ENCODE measurements around the gene TCAP.

- PRO-cap, 3 experiments: no peak in any of the 3 experiments
- RAMPAGE, long total RNA: no peak
- RRBS, 2 experiments: no CpG with 5 or more reads among the region's 7 CpGs
Observed at GRCh38 chr17:39096512-39096865, 54.9 kb downstream of the PLXDC1 start.

DNA sequence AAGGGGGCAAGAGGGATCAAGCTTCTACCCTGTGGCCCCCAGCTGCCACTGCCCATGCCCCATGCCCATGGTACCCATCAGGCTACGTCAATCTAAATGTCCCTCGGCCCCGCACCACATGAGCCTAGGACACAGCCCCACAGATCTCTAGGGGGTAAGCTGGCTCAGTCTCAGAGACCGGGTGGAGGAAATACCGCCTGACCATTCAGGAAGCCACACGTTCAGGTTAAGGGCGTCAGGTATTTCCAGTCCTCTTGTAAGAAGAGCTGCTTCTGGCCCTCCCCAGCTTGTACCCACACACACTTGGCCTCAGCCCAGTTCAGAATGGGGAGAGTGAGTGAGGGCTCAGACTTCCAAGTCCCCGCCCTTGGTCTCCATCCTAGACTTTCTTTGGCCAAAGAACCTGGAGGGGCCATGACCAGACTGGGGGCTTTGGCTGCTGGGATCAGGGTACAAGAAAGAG is 1.7 kb downstream of the CACNB1 start:
- PRO-cap, 3 experiments: no peak in any of the 3 experiments
- RAMPAGE, long total RNA: no peak
- RRBS, 2 experiments: no CpG with 5 or more reads among the region's 8 CpGs

DNA sequence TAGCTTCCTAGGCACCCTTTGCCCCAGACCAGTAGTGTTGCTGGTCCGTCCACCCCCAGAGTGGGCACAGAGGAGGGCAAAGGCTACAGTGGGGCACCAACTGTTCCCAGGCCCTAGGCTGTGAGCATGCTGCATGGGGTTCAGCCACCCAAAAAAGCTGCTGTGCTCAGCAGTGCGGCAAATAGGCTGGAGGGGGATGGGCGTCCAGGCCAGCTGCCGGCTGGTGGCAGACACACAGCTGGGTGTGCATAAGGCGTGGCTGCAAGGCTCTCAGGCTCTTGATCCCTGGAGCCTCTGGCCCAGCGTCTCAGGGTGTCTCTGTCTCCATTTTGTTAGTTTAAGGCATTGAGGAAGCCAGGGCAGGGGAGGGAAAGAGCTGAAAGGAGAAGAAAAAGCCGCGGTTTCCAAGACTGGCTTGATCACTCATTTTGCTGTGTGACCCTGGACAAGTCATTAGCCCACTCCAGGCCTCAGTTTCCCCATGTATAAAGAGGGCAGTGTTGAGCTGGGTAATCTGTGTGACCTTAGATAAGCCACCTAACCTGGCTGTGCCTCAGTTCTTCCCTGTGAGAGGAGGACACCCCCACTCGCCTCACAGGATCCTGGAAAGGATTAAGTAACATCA is 8.9 kb downstream of the RPL19 start:
- PRO-cap, 3 experiments: peak in 1 of 3 experiments; most common plus-strand start position 281 of the sequence (in 1)
- RAMPAGE, long total RNA: no peak
- RRBS, 2 experiments: no CpG with 5 or more reads among the region's 9 CpGs

- PRO-cap, 3 experiments: no peak in any of the 3 experiments
- RAMPAGE, long total RNA: no peak
- RRBS, 2 experiments: no CpG with 5 or more reads among the region's 4 CpGs
Observed at GRCh38 chr17:39406339-39407361, 5.2 kb upstream of the FBXL20 start.

GRCh38 chr17:39462964-39463262 is 1.6 kb downstream of the CDK12 start:
- PRO-cap, 3 experiments: no peak in any of the 3 experiments
- RAMPAGE, long total RNA: no peak
- RRBS, 2 experiments: no CpG with 5 or more reads among the region's 13 CpGs

DNA sequence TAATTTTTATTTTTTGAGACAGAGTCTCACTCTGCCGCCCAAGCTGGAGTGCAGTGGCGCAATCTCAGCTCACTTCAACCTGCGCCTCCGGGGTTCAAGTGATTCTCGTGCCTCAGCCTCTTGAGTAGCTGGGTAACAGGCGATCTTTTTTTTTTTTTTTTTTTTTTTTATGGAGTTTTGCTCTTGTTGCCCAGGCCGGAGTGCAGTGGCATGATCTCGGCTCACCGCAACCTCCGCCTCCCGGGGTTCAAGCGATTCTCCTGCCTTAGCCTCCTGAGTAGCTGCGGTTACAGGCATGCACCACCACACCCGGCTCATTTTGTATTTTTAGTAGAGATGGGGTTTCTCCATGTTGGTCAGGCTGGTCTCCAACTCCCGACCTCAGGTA is 63.2 kb downstream of the NEUROD2 start:
- PRO-cap, 3 experiments: no peak in any of the 3 experiments
- RAMPAGE, long total RNA: no peak
- RRBS, 2 experiments: no CpG with 5 or more reads among the region's 15 CpGs

DNA sequence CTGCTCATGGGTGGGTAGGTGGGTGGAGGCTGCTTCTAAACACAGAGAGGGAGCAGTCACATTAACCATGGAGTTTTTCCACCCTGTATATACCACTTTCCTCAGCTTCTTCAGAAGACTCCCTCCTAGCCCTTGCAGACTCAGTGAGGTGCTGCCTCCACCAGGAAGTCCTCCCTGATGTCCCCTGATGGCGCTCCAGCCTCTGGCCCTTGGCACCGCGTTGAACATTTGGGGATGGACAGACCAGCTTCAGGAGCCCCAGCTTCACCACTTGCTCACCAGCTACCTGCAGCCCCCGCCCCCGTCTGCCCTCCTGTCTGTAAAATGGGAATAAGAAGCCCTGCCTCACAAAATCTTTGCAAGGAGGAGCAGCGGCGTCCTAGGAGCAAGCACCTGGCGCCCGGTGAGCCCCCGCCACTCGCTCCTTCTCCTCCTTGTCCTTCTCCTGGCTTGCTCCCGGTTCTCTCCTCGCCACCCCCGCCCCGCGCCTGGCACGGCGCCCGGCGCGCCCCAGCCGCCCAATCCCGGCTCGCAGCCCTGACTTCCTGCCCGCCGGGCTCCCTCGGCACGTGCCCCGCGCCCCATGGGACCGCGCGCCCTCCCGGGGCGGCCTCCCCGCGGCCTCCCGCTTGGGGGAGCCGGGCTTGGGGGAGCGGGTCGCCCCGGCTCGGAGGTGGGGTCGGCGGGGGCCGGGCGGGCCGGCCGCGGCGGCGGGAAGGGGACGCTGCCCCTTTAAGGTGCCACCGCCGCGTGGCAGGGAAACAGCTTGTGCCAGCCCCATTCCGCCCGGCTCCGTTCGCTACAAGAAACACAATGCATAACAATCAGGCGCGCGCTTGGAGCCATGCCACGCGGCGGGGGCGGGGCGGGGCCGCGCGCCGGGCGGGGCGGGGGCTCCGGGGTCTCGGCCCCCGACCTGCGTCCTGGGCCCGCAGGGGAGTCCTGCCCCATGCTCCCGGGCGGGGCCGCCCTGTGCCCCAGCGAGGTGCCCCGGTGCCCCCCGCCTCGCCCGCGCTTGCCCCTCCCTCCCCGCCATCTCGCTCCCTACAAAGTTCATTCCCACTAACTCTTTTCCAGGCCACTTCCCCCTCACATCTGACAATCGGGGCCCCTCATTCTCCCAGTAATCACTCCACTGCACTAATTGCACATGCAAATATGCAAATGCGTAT is 9.1 kb upstream of the PPP1R1B start:
- PRO-cap, 3 experiments: no peak in any of the 3 experiments
- RAMPAGE, long total RNA: no peak
- RRBS, 2 experiments: 1 to 2% methylated on average over 54 of the region's 92 CpGs

DNA sequence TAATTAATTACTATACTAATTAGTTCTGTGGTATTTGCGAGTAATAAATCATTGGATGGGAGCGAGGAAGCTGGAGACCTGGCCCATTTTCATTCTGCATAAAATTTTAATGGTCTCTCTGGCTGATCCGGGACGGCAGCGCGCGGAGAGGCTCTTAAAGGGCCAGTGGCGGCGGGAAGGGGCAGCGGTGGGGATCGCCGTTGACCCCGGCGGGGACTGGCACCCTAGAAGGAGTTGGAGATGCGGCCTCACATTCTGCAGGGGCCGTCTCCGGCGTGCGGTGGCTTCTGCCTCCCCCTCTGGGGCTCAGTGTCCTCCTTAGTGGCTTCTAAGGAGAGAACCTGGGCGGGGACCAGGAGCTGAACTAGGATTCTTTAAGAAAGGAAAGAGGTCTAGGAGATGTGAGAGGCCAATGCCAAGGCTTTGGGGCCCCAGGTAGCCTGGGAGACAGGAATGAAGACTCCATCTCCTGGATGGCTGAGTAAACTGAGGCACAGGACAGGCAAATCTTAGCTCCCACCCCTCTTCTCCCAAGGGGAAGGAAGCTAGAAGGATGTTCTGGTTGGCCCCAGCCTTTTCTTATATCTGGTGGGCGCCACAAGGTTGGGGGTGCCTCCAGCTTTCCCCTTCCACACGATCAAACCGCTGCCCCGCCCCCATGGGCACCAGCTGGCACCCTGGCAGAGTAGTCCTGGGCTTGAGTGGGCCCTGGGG is 8.1 kb upstream of the PPP1R1B start:
- PRO-cap, 3 experiments: no peak in any of the 3 experiments
- RAMPAGE, long total RNA: no peak
- RRBS, 2 experiments: 2% methylated on average over 13 of the region's 24 CpGs

DNA sequence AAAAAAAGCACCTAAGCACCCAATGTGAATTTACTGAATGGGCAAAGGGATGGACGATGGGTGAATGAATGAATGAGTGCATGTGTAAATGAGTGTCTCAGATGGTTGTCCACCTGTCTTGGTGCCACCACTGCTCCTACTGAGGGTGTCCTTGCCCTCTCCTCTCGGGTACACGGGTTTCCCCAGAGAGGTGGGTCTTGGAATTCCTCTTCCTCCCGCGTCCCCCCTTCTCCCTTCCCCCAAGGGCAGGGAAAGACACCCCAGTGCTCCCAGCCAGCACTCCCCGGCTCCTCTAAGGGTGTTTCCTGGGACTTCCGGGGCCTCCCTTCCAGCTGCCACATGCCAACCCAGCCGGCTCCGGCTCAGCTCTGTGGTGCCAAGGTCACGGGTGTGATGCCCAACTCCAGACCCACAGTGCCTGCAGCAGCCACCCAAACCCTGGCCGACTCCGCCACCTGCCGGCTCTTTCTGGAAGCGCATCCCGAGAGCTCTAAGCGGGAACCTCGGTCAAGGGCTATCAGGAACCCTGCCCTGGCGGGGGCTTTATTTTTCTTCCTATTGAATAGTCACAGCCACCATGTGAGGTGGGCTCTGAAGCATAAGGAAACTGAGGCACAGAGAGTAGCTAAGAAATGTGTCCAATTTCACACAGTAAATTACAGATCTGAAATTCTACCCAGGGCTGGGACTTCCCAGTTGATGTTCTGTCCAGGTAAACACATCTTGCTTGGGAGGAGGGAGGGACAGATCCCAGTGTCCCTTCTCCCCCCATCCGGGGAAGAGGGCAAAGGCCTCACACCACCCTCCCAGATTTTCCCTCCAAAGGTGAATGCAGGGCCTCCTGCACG is 3.4 kb upstream of the PPP1R1B start:
- PRO-cap, 3 experiments: no peak in any of the 3 experiments
- RAMPAGE, long total RNA: no peak
- RRBS, 2 experiments: 2% methylated on average over 5 to 6 of the region's 20 CpGs

DNA sequence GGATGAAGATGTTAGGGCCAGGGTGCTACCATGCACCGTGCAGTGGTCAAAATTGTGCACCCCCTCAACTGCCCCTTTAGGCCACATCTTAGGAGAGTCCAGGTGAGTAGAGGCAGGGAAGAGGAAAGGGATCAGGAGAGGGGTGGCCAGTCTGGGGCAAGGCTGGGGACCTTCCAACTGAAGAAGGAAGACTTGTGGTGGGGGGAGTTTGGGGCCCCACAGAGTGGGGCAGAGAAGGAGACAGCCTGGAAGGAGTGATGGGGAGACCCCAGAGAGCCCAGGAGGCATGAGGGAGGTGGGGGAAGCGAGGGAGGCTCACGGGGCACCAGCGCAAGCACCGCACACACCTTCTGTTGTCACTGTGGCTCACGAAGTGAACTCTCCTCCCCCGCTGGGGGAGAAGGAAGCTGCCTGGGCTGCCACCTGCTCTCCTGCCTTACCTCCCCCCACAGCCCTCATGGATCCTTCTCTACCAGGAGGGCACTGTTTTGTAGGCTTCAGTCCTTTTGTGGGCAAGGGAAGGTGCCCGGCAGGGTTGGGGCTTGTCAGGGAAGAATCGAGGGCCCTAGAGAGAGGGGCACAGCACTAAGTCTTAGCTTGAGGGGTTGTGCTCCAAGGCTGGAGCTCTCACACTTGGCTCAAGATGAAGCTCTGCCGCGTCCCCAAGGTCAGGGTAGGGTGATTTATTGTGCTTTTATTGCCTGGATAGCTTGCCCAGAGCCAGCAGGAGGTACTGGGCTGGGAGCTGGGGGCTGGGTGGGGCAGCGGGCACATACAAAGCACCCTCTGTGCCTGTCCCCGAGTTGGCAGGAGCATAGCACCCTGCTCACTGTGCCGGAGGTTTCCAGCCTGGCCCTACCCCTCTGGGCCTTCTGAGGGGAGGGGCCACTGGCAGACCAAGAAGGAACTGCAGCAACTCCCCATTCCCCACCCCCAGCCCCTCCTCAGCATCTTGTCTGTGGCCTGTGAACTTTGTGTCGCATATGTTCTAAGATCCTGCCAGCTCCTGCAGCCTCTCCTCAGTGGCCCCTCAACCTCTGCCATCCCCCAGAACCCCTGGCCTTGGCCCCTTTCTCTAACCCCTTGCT is 4.6 kb upstream of the STARD3 start:
- PRO-cap, 3 experiments: no peak in any of the 3 experiments
- RAMPAGE, long total RNA: no peak
- RRBS, 2 experiments: no CpG with 5 or more reads among the region's 15 CpGs

- PRO-cap, 3 experiments: no peak in any of the 3 experiments
- RAMPAGE, long total RNA: no peak
- RRBS, 2 experiments: no CpG with 5 or more reads among the region's 7 CpGs
Observed at GRCh38 chr17:39633616-39634205, 3.2 kb upstream of the STARD3 start.

DNA sequence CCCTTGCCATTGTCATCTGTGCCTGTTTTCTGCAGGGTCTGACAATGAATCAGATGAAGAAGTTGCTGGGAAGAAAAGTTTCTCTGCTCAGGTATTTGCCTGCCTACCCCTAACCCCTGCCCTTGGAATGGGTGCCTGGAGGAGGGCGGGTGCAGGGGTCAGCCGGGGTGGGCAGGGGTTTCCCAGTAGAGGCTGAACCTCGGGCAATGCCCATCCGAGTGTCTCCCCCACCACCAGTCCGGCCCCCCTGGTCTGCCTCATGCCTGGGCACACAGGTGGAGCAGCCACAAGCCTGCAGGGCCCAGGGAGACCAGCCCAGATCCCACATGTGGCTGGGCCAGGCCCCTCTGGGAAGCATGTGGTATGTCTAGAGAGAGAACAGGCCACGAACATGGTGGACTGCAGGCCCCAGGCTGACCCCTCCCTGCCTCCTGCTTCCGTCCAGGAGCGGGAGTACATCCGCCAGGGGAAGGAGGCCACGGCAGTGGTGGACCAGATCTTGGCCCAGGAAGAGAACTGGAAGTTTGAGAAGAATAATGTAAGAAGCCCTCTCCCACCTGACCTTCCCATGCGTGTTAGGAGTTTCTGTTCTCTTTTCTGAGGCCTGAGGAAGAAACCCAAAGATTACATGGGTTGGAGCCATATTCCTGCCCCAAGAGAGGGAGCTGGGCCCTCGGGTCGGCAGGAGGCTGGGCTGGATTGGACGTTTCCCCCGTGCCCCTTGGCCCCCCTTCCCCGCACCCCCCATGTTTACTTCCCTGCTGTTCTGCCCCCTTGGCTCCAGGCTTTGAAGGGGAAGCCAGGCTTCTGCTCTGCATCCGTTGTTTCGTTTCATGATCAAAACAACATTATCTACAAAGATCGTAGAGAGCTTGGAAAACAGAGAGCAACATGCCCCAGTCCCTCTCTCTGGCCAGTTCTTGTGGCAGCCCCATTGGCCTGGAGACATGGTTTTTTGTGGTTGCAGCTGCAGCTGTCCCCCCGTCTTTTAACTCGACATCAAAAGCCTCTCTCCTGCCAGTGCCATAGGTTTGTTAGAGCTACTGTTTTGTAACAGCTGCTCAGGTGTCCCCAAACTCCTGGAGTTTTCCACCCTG is 5.8 kb upstream of the TCAP start:
- PRO-cap, 3 experiments: peak in 1 of 3 experiments; most common plus-strand start position 857 of the sequence (in 1)
- RAMPAGE, long total RNA: no peak
- RRBS, 2 experiments: 29 to 45% methylated on average over 3 of the region's 21 CpGs

GRCh38 chr17:39662419-39662948 is 2.7 kb upstream of the TCAP start:
- PRO-cap, 3 experiments: no peak in any of the 3 experiments
- RAMPAGE, long total RNA: no peak
- RRBS, 2 experiments: 79 to 80% methylated on average over 7 of the region's 13 CpGs

GRCh38 chr17:39665099-39665541 is at the start of gene TCAP:
Gene TCAP (plus strand): TSS chr17:39665349.
- PRO-cap, 3 experiments: peak in 2 of 3 experiments; most common plus-strand start chr17:39665349 (in 2); most common minus-strand start chr17:39665181 (in 1)
- RAMPAGE, long total RNA: no peak
- RRBS, 2 experiments: no CpG with 5 or more reads among the region's 12 CpGs

DNA sequence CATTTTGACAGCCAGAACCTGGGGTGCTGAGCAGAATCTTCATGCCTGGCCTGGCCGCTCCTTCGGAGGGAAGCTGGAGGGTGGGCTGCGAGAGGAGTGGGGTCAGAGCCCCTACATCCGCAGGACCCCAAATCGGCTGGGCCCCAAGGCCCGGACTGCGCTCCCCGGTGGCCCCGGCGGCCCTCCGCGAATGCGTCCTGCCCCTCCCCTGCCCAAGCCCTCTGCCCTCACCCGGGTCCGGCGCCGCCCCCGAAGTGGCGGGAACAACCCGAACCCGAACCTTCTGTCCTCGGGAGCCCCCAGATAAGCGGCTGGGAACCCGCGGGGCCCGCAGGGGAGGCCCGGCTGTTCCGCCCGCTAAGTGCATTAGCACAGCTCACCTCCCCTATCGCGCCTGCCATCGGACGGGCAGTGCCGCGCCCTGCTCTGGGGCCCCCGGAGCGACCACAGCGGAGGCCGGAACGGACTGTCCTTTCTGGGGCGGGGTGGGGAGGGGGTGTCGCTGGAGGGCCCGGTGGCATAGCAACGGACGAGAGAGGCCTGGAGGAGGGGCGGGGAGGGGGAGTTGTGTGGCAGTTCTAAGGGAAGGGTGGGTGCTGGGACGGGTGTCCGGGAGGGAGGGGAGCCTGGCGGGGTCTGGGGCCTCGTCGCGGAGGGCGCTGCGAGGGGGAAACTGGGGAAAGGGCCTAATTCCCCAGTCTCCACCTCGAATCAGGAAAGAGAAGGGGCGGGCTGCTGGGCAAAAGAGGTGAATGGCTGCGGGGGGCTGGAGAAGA is 742 bp upstream of the PNMT start:
- PRO-cap, 3 experiments: peak in 2 of 3 experiments; most common plus-strand start position 306 of the sequence (in 1); most common minus-strand start position 192 of the sequence (in 1)
- RAMPAGE, long total RNA: no peak
- RRBS, 2 experiments: 3% methylated on average over 28 to 32 of the region's 57 CpGs

DNA sequence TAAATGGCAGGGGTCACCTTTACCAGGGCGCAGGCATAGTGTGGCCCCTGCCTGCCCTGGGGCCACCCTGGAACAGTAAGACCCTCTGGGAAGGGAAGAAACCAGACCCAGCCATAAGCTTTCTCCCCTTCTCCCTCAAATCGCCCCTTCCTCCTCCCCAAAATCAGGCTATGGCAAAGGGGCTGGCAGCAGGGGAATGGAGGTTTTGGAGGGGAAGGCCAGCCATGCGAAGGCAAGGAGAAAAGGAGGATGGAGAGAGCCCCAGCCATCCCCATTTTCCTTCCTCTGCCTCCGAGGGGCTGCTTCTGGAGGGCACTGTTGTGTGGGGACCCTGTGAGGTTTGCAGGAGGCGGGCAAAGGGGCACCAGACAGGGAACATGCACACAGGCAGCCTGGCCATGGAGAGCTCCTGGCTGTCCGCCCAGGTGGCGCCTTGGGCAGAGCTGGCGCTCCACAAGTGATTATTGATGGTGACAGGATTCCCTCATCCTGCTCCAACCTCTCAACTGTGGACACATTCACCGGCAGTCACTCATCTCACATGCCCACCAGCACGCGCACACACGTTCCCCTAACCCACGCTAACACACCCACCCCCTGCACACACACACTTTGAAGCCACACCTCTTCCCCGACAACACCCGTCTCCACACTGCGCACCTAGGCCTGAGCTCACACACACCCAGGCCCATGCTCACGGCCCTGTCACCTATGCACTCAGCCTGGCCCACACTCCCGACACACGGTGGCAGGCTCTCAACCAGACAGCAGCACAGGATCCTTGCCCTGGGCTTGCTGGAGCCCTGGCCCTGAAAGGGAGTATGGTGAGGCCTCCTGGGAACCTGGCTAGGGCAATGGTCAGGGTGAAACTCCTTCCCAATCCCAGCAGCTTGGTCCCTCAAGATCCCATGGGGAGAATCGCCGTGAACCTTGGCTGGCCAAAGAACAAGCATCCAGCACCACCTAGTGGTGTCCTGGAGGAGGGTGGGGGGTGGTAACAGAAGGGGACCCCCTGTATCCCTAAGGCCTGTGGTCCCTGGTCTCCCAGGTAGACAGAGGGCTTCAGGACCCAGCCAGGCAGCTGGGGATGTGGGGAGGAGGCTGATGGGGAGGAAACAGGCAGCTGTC is 3.5 kb downstream of the PNMT start:
- PRO-cap, 3 experiments: no peak in any of the 3 experiments
- RAMPAGE, long total RNA: no peak
- RRBS, 2 experiments: no CpG with 5 or more reads among the region's 21 CpGs

DNA sequence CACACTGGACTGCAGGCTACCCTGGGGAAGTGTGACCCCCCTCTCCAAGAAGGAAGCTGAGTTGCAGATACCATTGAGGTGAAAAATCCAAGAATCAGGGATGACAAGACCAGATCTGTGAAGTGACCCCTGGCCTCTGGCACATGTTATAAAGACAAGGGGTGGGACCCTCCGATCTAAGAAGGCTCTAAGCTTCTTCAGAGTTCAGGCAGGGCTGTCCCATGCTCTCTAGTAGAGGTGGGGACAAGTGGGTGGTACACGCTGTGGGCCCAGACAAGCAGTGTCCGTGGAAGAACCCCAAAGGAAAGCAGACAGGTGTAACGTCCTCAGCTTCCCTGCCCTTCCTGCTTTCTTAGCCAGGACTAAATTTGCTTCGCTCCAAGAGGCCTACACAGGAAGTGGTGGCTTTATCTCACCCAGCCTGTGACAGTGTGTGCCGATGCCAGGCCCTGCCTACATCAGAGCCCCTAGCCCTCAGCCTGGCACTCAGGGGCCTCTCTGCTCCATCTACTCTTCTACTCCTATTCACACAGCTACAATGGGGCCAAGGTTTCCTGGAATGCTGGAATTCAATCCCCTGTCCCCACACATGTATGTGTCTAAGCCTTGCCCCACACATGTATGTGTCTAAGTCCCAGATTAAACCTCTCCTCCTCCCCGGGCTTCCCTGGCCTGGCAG is 8.4 kb downstream of the PGAP3 start:
- PRO-cap, 3 experiments: no peak in any of the 3 experiments
- RAMPAGE, long total RNA: no peak
- RRBS, 2 experiments: 26 to 32% methylated on average over 1 of the region's 7 CpGs

GRCh38 chr17:39712247-39712783 is 12.5 kb downstream of the ERBB2 start:
- PRO-cap, 3 experiments: no peak in any of the 3 experiments
- RAMPAGE, long total RNA: no peak
- RRBS, 2 experiments: no CpG with 5 or more reads among the region's 6 CpGs

DNA sequence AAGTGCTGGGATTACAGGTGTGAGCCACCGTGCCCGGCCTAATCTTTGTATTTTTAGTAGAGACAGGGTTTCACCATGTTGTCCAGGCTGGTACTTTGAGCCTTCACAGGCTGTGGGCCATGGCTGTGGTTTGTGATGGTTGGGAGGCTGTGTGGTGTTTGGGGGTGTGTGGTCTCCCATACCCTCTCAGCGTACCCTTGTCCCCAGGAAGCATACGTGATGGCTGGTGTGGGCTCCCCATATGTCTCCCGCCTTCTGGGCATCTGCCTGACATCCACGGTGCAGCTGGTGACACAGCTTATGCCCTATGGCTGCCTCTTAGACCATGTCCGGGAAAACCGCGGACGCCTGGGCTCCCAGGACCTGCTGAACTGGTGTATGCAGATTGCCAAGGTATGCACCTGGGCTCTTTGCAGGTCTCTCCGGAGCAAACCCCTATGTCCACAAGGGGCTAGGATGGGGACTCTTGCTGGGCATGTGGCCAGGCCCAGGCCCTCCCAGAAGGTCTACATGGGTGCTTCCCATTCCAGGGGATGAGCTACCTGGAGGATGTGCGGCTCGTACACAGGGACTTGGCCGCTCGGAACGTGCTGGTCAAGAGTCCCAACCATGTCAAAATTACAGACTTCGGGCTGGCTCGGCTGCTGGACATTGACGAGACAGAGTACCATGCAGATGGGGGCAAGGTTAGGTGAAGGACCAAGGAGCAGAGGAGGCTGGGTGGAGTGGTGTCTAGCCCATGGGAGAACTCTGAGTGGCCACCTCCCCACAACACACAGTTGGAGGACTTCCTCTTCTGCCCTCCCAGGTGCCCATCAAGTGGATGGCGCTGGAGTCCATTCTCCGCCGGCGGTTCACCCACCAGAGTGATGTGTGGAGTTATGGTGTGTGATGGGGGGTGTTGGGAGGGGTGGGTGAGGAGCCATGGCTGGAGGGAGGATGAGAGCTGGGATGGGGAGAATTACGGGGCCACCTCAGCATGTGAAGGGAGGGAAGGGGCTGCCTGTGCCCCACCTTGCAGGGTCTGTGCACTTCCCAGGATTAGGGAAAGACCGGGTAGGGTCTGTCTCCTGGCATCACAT is 5.5 kb downstream of the MIEN1 start:
- PRO-cap, 3 experiments: no peak in any of the 3 experiments
- RAMPAGE, long total RNA: no peak
- RRBS, 2 experiments: 95 to 96% methylated on average over 5 of the region's 25 CpGs

DNA sequence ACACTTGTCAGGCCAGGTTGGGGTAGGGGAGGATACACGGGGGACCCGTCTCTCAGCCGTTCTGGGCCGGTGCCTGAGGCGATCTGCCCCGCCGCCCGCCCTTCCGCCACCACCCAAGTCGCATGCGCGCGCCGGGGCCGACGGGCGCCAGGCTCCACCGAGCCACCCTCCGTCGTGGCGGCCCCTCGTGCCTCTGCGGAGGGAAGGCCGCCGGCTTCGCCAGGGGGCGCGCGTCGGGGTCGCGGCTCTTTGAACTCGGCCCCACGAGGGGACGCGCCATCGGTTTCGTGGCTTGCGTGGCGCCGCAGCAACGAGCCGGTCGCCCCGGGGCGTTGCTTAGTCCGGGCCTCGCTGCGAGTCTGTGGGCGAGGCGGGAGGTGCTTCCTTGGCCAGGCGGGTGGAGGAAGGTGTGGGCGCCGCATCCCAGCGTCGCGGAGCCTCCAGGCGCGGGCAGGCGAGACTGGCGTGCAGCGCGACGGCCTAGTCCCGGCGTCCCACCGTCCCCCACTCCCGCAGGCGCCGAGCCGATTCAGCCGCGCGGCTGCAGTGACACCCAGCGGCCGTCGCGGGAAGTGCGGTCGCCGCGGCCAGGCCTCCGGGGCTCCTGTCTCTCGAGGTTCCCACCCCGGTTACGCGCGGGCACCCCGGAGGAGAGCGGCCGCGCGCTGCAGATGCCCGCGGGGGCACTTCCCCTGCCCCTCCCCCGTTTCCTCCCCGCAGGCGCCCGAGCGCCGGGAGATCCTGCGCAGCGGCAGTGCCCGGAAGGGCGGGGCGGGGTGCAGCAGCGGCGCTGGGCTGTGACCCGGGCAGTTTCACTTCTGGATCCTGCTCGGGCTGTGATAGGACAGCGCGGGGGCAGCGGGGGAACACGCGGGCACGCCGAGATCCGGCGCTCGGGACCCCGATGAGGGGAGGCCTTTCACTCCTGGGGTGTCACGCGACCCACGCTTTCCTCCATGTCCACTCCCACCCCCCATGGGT is 16.4 kb downstream of the GRB7 start:
- PRO-cap, 3 experiments: peak in 3 of 3 experiments; most common plus-strand start position 754 of the sequence (in 2); most common minus-strand start position 103 of the sequence (in 1)
- RAMPAGE, long total RNA: no peak
- RRBS, 2 experiments: 2% methylated on average over 72 to 77 of the region's 124 CpGs

All from skeletal muscle tissue (tissue), 7 donors.